Uterus (tissue), 7 donors: ENCODE measurements around the genes EFNA2, UQCR11 and ABHD17A.

DNA sequence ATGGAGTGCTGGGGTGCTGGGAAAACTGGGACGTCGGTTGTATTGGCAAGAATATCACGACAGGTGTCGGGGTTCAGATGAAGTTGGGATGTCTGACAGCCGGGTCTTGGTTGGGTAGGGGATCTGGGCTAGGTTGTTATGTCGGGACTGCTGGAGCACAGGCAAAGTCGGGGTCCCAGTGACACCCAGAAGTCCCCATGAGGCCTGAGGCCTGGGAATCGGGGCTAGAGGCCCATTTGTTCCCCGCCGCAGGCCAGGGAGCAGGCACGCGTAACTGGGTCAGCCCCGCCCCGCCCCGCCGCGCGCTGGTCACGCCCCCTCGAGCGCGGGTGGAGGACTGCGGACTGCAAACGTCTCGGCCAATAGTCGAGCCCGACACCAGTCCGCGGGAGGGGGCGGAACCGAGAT lies 323 bp upstream of the CIRBP start:
- PRO-cap, 4 experiments = peak in 4 of 4 experiments; most common minus-strand start position 276 of the sequence (in 3)
- RAMPAGE, long total RNA, 2 experiments = no peak in any of the 2 experiments
- RRBS = no CpG with 5 or more reads among the region's 31 CpGs

GRCh38 chr19:1285213-1286469 lies at the start of gene EFNA2:
TSS of gene EFNA2 (plus strand) at chr19:1285873.
- PRO-cap, 4 experiments = peak in 1 of 4 experiments; most common plus-strand start chr19:1286126 (in 1); most common minus-strand start chr19:1285990 (in 1)
- RAMPAGE, long total RNA, 2 experiments = no peak in any of the 2 experiments
- RRBS = 5% methylated on average over 94 of the region's 179 CpGs

GRCh38 chr19:1295654-1295962 lies 9.9 kb downstream of the EFNA2 start:
- PRO-cap, 4 experiments = no peak in any of the 4 experiments
- RAMPAGE, long total RNA, 2 experiments = no peak in any of the 2 experiments
- RRBS = 3% methylated on average over 21 of the region's 33 CpGs

- PRO-cap, 4 experiments = no peak in any of the 4 experiments
- RAMPAGE, long total RNA, 2 experiments = no peak in any of the 2 experiments
- RRBS = no CpG with 5 or more reads among the region's 9 CpGs
Observed at GRCh38 chr19:1307196-1307390, 21.4 kb downstream of the EFNA2 start.

DNA sequence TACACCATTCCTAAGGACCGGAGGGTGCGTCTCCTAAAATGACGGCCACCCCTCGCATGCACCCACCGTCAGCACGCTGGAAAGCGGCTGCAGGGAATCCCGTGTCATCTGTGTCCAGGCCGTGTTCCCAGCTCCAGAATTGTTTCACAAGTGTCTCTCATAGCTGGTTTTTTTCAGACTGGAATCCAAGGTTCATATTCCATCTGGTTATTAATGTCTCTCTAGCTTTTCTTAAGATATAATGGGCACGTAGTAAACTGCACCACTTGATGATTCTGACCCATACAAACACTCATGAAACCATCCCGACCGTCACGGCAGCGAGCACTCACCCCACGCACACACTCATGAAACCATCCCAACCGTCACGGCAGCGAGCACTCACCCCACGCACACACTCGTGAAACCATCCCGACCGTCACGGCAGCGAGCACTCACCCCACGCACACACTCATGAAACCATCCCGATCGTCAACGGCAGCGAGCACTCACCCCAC lies 12.1 kb downstream of the DAZAP1 start:
- PRO-cap, 4 experiments = no peak in any of the 4 experiments
- RAMPAGE, long total RNA, 2 experiments = no peak in any of the 2 experiments
- RRBS = 93% methylated on average over 1 of the region's 29 CpGs

- PRO-cap, 4 experiments = no peak in any of the 4 experiments
- RAMPAGE, long total RNA, 2 experiments = no peak in any of the 2 experiments
- RRBS = 23% methylated on average over 12 of the region's 23 CpGs
Observed at GRCh38 chr19:1489459-1489996, 622 bp downstream of the PCSK4 start.

DNA sequence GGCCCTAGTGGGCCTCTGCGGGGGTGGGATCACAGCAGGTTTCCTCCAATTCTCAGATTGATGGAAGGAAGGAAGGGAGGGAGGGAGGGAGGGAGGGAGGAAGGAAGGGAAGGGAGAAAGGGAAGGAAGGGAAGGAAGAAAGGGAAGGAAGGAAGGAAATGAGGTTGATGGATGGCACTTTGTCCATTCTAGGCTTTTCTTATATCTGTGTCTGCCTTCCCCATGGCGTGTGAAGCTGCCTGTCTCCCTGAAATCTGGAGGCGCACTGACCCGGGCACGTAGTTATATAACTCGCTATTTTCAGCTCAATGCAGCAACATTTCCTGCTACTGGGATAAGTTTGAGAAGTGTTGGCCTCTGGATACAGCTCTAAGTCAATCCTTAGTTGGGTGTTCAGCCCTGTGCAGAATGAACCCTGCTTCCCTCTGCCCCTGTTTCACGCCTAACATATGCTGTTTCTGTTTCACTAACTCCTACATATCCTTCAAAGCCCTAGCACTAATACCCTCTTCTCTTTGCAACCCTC lies 3.2 kb downstream of the ADAMTSL5 start:
- PRO-cap, 4 experiments = peak in 4 of 4 experiments; most common plus-strand start position 337 of the sequence (in 2); most common minus-strand start position 256 of the sequence (in 4)
- RAMPAGE, long total RNA, 2 experiments = no peak in any of the 2 experiments
- RRBS = no CpG with 5 or more reads among the region's 7 CpGs

- PRO-cap, 4 experiments = no peak in any of the 4 experiments
- RAMPAGE, long total RNA, 2 experiments = no peak in any of the 2 experiments
- RRBS = 59% methylated on average over 10 of the region's 77 CpGs
Observed at GRCh38 chr19:1584673-1585365, 7.8 kb downstream of the MBD3 start.

- PRO-cap, 4 experiments = no peak in any of the 4 experiments
- RAMPAGE, long total RNA, 2 experiments = no peak in any of the 2 experiments
- RRBS = no CpG with 5 or more reads among the region's 40 CpGs
Observed at GRCh38 chr19:1591304-1592091, 1.2 kb downstream of the MBD3 start.

- PRO-cap, 4 experiments = peak in 4 of 4 experiments; most common plus-strand start chr19:1605963 (in 4); most common minus-strand start chr19:1605462 (in 4)
- RAMPAGE, long total RNA, 2 experiments = start-site peak on the minus strand in 2 of 2 experiments, at chr19:1605421-1605464 at its widest, 289 to 1,794 reads per replicate
- RRBS = 3% methylated on average over 45 of the region's 94 CpGs
Observed at GRCh38 chr19:1605137-1606258, at the start of gene UQCR11. TSS of gene UQCR11 (minus strand) at chr19:1605462.

GRCh38 chr19:1650085-1650982 lies 2.1 kb downstream of the TCF3 start:
- PRO-cap, 4 experiments = no peak in any of the 4 experiments
- RAMPAGE, long total RNA, 2 experiments = no peak in any of the 2 experiments
- RRBS = no CpG with 5 or more reads among the region's 21 CpGs

DNA sequence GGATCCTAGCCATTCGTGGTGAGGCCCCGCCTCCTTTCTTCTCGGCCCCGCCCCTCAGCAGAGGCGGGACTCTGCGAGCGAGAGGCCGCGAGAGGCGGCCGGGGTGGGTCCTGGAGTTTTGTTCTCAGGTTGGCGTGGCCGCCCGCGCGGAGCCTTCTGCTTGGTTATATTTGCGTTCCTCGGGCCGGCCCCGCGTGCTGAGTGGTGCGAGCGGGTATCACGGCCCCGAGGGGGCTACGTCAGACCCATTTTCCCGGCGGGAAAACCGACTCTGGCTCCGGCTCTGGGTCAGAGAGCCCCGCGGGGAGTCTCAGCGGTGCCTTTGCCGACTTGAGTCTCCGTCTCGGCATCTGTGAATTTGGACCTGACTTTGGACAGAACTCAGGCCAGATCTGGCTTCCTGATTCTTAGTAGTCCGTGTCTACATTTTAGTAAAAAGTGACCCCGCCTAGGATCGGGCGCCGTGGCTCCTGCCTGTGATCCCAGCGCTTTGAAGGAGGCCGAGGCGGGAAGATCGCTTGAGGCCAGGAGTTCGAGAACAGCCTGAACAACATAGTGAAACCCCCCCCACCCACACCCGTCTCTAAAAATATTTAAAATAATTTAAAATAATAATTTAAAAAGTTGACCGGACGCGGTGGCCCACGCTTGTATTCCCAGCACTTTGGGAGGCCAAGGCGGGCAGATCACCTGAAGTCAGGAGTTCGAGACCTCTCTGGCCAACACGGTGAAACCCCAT lies 741 bp upstream of the TCF3 start:
- PRO-cap, 4 experiments = peak in 4 of 4 experiments; most common plus-strand start position 115 of the sequence (in 4)
- RAMPAGE, long total RNA, 2 experiments = no peak in any of the 2 experiments
- RRBS = 2% methylated on average over 13 of the region's 54 CpGs

DNA sequence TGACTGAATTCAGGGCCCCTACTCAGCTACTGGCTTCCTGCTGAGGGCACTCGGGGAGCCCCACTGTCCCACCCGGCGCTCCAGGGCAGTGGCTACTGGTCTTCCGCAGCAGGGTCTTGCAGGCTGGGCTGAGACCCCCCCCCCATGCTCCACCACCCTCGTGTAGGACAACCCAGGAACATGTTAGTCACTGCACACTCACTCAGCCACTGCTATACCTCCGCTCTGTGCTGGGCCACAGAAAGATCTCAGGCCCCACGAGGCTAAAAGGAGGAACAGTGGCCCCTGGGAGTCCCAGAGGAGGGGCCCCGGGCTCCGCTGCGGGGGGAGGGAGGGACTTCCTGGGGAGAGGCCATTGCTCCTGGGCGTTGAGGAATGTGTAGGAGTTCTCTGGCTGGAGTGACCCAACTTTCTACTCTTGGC lies 13.4 kb downstream of the ONECUT3 start:
- PRO-cap, 4 experiments = no peak in any of the 4 experiments
- RAMPAGE, long total RNA, 2 experiments = no peak in any of the 2 experiments
- RRBS = no CpG with 5 or more reads among the region's 11 CpGs

DNA sequence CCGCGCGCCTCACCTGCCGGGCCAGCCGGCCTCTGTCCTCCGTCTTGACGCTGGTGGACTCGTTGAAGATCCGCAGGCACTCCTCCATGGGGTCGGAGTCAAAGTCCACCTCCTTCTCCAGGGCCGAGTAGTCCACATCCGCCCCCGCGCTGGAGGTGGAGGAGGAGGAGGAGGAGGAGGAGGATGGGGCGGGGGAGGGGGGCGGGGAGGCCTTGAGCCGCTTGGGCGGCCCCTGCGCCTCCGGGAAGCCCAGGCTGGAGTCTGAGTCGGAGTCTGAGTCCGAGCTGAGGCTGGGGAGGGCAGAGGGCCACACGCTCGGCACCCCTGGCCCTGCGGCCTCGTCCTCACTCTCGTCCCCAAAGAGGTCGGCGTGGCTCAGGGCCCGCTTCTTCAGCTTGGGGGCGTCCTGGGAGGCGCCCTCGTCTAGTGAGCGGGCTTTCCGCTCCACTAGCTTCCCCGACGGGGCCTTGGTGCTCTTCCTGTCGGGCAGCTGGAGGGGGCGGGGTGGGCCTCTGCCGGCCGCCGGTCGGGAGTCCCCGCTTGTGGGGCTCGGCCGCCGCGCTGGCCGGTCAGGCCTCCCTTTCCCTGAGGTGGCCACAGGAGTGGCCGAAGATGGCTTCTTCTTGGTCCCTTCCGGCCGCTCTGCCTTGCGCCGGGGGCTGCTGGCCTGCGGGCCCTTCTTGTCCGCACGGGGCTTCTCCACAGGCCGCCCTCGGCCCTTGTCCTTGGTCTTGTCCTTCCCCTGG lies 15.0 kb upstream of the ATP8B3 start:
- PRO-cap, 4 experiments = peak in 2 of 4 experiments; most common plus-strand start position 272 of the sequence (in 1); most common minus-strand start position 34 of the sequence (in 1)
- RAMPAGE, long total RNA, 2 experiments = no peak in any of the 2 experiments
- RRBS = 62% methylated on average over 11 of the region's 59 CpGs

DNA sequence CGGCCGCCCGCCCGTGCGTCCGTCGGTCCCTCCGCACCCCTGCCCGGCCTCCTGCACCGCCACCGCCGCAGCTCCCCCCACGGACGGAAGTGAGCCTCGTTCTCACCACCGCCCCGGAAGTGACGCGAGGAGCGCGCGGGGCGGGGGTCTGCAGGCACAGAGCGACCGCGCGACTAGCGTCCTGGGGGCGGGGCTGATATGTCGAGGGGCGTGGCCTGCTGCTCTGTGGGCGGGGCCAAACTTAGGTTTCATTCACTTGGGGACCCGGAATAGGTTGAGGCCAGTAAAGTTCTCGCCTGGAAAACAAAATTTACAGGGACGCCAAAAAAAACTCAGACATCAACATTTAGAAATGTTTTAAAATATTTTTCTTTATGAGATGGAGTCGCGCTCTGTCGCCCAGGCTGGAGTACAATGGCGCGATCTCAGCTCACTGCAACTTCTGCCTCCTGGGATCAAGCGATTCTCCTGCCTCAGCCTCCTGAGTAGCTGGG lies at the start of gene ABHD17A:
ABHD17A (minus strand) TSS at position 98 of the 494 bp plus-strand sequence.
- PRO-cap, 4 experiments = peak in 4 of 4 experiments; most common plus-strand start position 255 of the sequence (in 4); most common minus-strand start position 91 of the sequence (in 4)
- RAMPAGE, long total RNA, 2 experiments = no peak in any of the 2 experiments
- RRBS = 1% methylated on average over 5 of the region's 41 CpGs

GRCh38 chr19:1943131-1943463 lies 2.1 kb downstream of the CSNK1G2 start:
- PRO-cap, 4 experiments = no peak in any of the 4 experiments
- RAMPAGE, long total RNA, 2 experiments = no peak in any of the 2 experiments
- RRBS = no CpG with 5 or more reads among the region's 10 CpGs

DNA sequence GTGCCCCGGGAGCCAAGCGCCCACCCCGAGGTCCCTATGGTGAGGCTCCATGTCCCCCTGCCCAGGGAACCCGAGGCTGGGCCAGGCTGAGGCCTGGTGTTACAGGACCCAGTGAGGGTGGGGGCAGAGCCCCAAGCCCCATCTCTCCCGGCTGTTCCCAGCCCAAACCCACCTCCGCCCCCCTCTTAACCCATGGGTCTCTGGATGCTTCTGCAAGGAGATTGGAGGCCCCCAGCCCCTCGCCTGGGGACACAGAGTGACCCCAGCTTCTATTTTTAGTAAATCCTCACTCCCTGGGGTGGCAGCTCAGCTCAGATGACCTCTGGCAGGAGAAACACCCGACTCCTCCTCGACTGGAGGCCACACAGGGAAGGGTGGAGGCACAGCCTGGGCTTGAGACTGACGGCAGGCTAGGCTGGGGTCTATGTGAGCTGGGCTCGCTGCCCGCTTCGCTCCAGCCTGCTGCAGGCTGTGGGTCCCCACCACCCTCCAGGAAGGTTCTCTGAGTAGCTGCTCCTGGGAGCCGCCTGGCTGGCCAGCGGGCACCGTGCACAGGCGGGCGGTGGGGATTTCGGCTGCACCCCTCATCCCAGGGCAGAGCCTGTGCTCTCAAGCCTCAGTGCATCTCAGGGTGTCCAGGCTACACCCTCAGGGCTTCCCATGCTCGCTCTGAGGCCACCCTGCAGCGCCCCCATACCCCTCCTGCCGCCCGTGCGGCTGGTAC lies 10.6 kb downstream of the MKNK2 start:
- PRO-cap, 4 experiments = no peak in any of the 4 experiments
- RAMPAGE, long total RNA, 2 experiments = no peak in any of the 2 experiments
- RRBS = no CpG with 5 or more reads among the region's 24 CpGs

GRCh38 chr19:2059057-2060280 lies 8.4 kb upstream of the MKNK2 start:
- PRO-cap, 4 experiments = peak in 4 of 4 experiments; most common plus-strand start chr19:2059772 (in 4); most common minus-strand start chr19:2059754 (in 2)
- RAMPAGE, long total RNA, 2 experiments = no peak in any of the 2 experiments
- RRBS = no CpG with 5 or more reads among the region's 40 CpGs

DNA sequence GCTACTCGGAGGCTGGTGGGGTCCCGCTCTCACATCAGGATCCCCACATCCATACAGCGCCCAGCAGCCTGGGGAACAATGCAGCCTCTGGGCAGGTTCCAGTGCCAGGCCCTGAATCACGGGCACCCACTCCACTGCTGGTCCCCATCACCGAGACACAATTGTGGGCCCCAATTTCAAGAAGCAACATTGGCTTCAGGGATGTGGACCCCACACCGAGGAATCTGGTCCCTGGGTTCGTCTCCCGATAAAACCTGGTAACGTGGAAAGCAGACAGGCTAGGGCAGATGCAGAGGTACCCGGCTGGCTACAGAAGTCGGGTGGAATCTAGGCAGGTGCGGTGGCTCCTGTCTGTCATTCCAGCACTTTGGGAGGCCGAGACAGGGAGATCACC lies 20.6 kb downstream of the MOB3A start:
- PRO-cap, 4 experiments = no peak in any of the 4 experiments
- RAMPAGE, long total RNA, 2 experiments = no peak in any of the 2 experiments
- RRBS = no CpG with 5 or more reads among the region's 13 CpGs

- PRO-cap, 4 experiments = no peak in any of the 4 experiments
- RAMPAGE, long total RNA, 2 experiments = no peak in any of the 2 experiments
- RRBS = no CpG with 5 or more reads among the region's 7 CpGs
Observed at GRCh38 chr19:2091901-2092186, 4.3 kb downstream of the MOB3A start.